Peyer's patch (tissue), 4 donors: ENCODE measurements around the gene MAF.

- PRO-cap = no peak
- RAMPAGE, long total RNA, 4 experiments = no peak in any of the 4 experiments
Measured at GRCh38 chr16:77234373-77235059, 35.3 kb downstream of the SYCE1L start.

GRCh38 chr16:77776719-77777024 lies 11.7 kb upstream of the VAT1L start:
- PRO-cap = no peak
- RAMPAGE, long total RNA, 4 experiments = no peak in any of the 4 experiments

GRCh38 chr16:77788040-77788410 lies 339 bp upstream of the VAT1L start:
- PRO-cap = no peak
- RAMPAGE, long total RNA, 4 experiments = no peak in any of the 4 experiments

DNA sequence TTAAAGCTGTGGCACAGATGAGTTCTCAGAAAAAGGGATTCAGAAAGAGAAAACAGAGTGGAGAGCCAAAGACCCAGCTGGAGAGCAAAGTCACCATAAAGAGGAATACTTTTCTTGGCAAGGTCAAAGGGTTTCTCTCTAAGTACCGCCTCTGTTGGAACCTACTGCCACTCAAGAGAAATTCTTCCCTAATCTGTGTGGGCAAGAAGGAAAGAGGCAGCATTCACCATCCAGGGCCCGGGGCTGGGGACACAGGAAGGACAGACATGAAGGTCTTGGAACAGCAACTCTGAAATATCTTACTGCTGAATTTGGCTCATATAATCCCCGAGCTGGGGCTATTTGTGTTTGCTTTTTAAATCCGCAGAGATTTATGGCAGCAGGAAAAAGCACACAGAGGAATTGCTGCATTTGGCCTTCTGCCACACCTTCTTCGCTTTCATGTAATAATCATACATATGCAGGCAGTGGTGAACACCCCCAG lies 82.0 kb downstream of the VAT1L start:
- PRO-cap = no peak
- RAMPAGE, long total RNA, 4 experiments = no peak in any of the 4 experiments

DNA sequence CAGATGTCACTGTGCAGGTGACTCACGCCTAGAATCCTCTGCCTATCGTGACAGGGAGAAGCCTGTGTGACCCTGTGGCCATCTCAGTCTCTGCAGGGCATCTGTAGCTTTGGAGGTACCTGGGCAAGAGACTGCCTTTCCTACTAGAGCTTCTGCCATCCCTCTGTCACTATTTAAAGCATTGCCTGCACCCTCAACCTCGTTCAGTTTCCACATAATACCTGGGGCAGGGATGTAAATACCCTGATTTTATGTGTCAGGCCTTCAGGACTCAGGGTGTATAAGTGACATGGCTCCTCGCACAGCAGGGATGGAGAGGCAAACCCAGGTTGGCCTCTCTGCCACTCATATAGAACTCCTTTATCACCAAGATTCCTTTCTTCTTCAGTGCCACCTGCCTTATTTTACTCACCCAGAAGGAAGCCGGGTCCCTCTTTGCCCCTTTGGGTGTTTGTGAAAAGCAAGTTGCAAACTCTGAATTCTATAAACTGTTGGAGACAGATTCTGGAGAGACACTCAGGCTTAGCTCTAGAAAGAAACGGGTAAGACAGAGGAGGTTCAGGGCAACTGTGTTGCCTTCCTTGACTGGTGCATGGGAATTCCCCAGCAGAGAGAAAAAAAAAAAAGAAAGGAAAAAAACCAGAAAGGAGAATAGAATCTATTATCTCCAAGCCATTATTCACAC lies 501.5 kb downstream of the WWOX start:
- PRO-cap = no peak
- RAMPAGE, long total RNA, 4 experiments = no peak in any of the 4 experiments

DNA sequence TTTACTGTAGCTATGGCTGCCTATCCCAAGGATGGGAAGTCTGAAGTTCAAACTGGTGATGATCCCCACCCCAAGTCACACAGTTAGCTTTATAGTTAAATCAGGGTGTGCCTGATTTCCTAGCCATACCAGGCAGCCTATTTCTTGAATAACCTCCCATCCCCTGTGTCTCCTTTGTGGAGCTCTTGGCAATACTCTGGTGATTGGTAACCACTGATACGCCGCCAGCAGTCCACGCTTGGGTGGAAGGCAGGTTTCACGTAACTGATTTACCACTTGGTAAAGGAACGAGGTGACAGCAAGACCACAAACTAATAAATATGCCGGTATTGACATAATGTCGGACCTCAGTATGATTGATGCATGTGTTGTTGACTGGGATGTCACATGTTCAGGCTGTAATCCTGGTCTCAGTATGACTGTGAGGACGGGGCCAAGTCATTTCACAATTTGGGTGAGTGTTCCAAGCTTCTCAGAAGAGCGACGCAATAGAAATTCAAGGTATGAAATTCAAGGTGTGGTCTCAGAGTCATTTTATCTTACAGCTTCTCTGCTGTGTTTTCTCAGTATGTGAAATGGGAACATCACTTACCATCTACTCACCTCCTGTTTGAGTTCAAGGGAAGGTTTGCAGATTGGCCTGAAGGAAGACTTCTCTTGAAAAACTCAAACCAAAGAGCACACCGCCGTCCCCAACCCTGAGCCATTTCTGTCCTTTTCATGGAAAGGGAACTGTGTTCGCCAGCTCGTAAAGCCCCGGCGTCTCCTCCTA lies 678.8 kb downstream of the WWOX start:
- PRO-cap = no peak
- RAMPAGE, long total RNA, 4 experiments = no peak in any of the 4 experiments

DNA sequence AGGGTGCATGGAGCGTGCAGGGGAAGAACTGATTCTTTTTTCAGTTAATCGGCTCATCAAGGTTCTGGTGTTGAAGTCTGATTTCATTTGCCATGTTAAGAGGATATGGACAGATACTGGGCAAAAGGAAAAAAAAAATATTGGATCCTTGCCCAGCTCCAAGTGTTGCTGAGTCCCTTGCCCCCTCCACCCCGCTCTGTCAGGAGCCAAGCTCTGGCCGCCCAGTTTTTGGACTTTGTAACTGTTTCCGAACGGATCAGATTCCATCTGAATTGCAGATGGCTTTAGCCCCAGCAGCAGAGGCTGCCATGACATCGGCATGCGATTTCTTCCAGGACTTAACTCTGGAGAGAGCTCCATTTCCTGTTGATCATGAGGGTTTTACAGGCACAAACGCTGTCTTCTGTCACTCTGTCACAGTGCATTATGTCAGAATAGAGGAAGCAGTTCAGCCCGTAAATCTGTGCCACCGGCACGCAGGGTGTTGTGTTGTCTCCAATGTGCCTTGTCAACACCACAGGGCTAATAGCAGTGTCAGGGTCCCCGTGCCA lies 615.6 kb downstream of the MAF start:
- PRO-cap = no peak
- RAMPAGE, long total RNA, 4 experiments = no peak in any of the 4 experiments

DNA sequence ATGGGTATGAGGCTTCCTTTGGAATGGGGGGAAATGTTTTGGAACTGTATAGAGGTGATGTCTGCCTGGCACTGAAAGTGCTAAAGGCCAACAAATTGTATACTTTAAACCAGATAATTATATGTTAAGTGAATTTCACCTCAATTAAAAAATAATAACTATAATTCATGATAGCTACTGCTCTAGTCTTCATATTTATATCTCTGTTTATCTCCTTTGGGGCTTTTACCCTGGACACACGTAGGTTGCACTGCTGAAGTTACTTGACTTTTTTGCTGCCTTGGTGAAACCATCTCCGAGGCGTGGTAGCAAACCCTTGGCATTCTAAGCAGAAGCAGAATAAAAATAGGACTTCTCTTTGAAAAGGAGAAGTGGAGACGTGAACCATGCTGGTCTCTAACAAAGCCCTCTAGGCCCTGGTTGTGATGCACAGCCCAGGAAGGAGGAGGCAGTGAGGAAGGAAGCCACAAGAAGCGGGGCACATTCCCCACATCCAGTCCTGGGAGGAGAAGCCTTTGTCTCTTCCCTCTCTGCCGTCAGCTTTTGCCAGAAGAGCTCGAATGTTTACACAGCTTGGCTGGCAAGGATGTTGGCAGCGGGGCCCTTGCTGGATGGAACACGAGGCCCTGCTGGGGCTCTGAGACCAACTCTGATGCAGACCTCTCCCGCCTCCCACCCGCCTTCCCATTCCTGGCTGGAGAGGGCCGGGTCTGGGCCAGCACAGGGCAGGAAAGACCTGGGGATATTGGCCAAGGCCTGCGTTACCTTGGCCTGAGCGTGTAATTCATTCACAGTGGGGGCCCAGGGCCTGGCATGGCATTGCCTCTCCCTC lies 91.4 kb downstream of the MAF start:
- PRO-cap = no peak
- RAMPAGE, long total RNA, 4 experiments = no peak in any of the 4 experiments

DNA sequence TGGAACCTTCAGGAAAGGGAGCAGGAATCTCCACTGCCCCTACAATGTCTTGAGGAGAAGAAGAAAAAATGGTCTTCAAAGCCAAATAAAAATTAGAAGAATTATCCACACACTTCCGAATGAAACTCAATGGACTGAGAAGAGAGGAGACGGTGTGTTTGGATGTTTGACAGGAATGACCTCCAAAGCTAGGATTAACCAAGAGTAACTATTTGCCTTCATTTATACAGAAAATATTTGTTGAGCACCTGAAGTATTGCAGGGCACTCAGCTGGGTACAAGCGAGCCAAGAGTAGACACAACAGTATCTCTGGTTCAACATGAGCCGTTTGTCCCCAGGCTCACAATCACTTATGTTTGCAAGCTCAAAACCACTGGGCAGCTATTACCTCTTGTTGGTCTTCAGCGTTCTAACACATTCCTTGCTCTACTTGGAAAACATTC lies 38.9 kb downstream of the MAF start:
- PRO-cap = no peak
- RAMPAGE, long total RNA, 4 experiments = no peak in any of the 4 experiments

- PRO-cap = bidirectional peak, plus-strand start at chr16:79600199, minus-strand start at chr16:79600039; unidirectional peak, minus-strand start at chr16:79600479; unidirectional peak, minus-strand start at chr16:79600535; bidirectional peak, plus-strand start at chr16:79600887, minus-strand start at chr16:79600739
- RAMPAGE, long total RNA, 4 experiments = start-site peak on the plus strand in 3 of 4 experiments, at chr16:79600378-79600958 at its widest, 6 to 35 reads per replicate; start-site peak on the minus strand in 3 of 4 experiments, at chr16:79600677-79600741 at its widest, 18 to 171 reads per replicate
Measured at GRCh38 chr16:79600113-79601023, at the start of gene MAF. MAF (minus strand) TSS chr16:79600737.

DNA sequence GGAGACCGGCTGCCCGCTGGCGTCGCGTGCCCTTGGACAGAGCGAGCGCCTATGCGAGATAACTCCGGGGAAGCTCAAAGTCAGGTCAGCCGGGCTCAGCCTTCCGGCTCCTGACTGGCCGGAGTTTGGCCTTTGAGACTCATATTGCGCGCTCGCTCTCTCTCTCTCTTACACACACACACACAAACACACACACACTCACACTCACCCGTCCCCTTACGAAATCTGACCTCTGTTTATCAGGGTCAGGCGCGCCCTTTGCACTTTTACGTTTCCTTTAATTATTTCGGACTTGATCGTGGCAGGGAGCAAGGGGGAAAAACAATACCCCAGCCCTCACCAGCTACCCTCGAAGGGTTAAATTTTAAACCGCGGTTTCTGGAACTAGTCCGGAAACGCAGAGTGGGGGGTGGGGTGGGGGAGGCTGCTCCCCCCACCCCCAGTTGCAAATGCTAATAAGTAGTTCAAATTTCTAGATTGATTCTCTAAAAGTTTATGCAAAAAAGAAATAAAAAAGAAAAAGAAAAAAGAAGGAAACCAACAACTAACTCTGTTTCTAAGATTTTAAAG lies 1.0 kb upstream of the MAF start:
- PRO-cap = bidirectional peak, plus-strand start at position 295 of the sequence, minus-strand start at position 116 of the sequence
- RAMPAGE, long total RNA, 4 experiments = no peak in any of the 4 experiments

- PRO-cap = no peak
- RAMPAGE, long total RNA, 4 experiments = no peak in any of the 4 experiments
Measured at GRCh38 chr16:79769285-79769628, 168.7 kb upstream of the MAF start.

GRCh38 chr16:80684862-80685331 lies 119.5 kb downstream of the CDYL2 start:
- PRO-cap = no peak
- RAMPAGE, long total RNA, 4 experiments = start-site peak on the minus strand in 1 of 4 experiments, at chr16:80684970-80684997 at its widest, 5 reads per replicate

DNA sequence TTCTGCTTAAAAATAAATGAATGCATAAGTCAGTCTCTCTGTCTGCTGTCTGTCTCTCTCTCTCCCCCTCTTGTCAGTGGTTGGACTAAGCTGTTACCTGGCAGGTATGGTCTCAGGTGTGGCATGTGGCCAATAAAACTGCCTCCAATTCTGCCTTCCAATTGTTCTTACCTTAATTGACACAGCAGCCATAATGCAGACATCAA lies 78.7 kb upstream of the CDYL2 start:
- PRO-cap = no peak
- RAMPAGE, long total RNA, 4 experiments = no peak in any of the 4 experiments

GRCh38 chr16:80931573-80932751 lies 74.7 kb downstream of the CMC2 start:
- PRO-cap = no peak
- RAMPAGE, long total RNA, 4 experiments = no peak in any of the 4 experiments

GRCh38 chr16:80932752-80933398 lies 73.8 kb downstream of the CMC2 start:
- PRO-cap = no peak
- RAMPAGE, long total RNA, 4 experiments = no peak in any of the 4 experiments

DNA sequence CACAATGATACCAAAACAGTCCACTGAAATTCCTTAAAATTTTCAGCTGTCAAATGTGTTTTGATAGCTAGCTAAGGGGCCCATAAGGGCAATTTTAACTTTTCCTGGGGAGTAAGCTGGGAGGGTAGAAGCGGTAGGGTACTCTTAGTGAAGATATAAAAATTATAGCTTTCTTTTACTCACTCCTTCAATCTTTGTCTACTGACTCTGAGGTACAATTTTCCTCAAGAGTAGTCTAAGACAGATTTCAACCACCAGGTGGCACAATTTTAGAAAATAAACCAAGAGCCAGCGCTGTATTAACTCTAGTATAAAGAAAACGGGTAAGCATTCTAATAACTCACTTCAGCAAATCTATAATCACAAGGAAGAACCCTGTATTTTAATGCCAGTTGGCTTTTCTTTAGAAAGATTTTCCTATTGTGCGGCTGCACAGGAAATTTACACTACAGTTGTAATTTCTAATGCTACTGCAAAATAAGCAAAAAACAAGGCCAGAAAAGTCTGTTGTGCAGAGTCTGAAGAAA lies 2.1 kb downstream of the CMC2 start:
- PRO-cap = no peak
- RAMPAGE, long total RNA, 4 experiments = no peak in any of the 4 experiments

- PRO-cap = no peak
- RAMPAGE, long total RNA, 4 experiments = no peak in any of the 4 experiments
Measured at GRCh38 chr16:81036899-81037388, 1.3 kb downstream of the ATMIN start.

DNA sequence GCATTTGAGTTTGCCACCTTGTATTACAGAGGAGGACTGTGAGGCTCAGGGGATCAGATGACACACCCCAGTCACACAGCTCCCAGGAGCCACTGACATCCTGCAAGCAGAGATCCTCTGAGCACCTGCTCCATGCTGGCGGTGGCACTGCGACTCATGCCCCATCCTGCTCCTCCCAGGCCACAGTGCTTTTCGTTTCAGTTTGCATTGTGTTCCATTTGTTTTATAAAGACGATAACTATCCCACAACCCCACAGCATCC lies 28.1 kb downstream of the BCO1 start:
- PRO-cap = bidirectional peak, plus-strand start outside the sequence, minus-strand start at position 158 of the sequence
- RAMPAGE, long total RNA, 4 experiments = no peak in any of the 4 experiments

DNA sequence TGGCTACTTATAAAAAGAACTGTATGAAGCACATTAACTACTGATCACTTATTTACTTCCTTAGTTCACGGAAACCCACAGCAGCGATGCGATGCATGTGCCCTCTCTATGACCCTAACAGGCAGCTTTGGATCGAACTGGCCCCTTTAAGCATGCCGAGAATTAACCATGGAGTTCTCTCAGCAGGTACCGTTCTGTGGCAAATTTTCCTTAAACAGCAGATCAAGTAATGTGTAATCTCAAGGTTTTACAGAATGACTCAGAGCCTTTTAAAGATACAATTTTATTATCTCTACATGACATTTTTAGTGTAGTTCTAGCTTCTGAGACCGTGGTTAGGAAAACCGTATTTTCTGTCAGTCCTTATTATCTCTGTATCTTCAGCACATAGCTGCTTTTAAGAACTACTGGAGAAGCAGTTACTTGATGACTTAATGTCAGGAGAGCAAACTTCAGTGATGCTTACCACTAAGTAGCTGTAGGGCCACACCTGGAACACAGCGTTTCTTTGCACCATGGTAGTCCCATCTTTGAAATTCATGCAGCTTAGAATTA lies 43.1 kb downstream of the GAN start:
- PRO-cap = no peak
- RAMPAGE, long total RNA, 4 experiments = no peak in any of the 4 experiments